ENCODE results near the genes PIK3AP1, FRAT2 and SFRP5.

DNA sequence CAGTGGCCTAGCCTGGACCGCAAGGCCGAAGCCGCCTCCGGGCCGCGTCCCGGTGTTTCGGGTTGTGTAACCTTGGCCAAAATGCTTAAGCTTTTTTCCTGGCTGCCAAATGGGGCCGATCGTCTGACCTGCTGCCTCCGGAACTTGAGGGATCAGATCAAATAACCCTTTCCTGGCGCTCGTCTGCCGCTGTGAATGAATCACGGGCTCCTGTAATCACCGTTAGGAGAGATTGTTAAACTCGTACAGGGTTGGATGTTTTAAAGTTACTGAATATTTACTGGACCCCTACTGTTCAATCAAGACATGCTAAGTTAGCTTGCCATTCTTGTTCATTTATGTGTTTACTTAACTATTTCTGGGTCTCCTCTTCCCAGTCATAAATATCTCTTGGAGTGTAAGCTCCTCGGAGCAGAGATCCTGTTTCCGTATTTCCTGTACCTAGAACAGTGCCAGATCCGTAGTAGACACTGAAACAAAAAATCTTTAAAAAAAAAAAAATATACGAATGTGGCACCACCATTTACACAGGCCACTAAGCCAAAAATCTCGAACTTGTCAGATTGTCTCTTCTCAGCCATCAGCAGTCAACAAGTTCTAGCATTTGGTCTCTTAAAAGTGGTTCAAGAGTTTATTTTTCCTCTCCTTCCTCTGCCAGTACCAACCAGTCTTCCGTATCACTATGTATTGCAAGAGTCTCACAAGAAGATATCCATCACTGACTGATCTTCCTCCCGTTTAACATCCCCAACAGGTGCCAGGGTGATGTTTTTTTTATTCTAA is 627 bp upstream of the TM9SF3 start:
- PRO-cap, 5 experiments, result peak in 4 of 5 experiments; most common plus-strand start position 108 of the sequence (in 2); most common minus-strand start position 83 of the sequence (in 3)
- RAMPAGE, long total RNA, 2 experiments, result no peak in any of the 2 experiments
- RRBS, result 2% methylated on average over 9 of the region's 24 CpGs

DNA sequence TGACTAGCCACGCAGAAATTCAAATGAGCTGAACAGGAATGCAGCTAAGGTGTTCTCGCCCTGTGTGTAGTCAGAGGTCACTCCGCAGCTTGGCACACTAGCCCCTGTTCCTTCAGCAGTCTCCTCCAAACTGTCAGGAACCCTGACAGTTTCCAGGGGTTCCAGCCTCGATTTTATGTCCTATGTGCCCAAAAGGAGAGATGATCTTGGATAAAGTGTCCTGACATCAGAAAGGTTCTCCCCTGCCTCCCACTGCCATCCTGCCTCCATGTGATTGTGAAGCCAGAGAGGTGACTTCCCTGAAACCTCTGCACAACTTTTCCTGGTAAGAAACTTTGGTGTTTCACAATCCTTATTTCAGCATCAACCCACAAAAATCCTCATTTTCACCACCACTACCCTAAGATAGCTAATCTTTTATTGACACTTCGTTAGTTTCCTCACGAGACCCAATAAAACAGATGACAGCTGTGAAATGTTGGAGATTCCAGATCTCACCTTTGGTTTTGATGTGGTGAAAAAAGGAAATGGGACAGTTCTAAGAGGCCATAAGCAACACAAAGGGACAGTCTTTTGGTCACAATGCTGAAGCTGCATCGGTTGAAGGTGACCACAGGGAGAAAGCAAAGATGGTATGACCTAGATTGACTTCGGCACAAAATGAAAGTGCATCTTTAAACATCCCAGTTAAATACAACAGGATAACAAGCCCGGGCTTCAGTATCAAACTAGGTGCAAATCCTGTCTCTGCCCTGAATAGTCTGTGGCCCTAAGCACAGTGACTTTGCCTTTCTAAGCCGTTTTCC is 59.9 kb upstream of the TM9SF3 start:
- PRO-cap, 5 experiments, result no peak in any of the 5 experiments
- RAMPAGE, long total RNA, 2 experiments, result no peak in any of the 2 experiments
- RRBS, result no CpG with 5 or more reads among the region's 10 CpGs

DNA sequence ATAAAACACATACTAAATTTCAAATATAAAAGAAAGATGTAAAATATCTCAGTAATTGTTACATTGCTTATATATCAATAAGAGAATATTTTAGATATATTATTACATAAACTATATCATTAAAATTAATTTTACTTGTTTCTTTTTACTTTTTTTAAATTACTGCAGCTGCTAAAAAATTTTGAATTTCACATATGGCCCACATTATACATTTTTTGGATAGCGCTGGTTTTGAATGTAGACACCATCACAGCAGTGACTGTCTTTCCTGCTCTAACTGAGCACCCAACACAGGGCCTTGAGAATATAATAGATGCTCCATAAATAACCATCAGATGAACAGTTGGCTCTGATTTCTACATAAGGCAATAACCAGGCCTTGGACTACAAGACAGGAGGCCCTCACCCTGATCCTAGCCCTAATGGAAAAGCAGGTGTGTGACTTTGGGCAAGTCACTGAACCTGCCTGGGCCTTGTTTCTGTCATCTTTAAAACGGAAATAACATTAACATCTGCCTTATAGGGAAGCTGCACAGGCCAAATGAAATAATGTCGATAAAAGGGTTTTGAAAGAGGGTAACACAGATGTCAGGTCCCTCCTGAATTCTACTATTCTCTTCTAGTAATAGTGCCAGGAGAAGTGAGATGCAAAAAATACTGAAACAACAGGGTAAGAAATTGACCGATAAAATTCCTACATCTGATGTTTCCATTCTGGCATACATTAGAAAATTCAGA is 20.8 kb downstream of the PIK3AP1 start:
- PRO-cap, 5 experiments, result no peak in any of the 5 experiments
- RAMPAGE, long total RNA, 2 experiments, result no peak in any of the 2 experiments
- RRBS, result no CpG with 5 or more reads among the region's 4 CpGs

DNA sequence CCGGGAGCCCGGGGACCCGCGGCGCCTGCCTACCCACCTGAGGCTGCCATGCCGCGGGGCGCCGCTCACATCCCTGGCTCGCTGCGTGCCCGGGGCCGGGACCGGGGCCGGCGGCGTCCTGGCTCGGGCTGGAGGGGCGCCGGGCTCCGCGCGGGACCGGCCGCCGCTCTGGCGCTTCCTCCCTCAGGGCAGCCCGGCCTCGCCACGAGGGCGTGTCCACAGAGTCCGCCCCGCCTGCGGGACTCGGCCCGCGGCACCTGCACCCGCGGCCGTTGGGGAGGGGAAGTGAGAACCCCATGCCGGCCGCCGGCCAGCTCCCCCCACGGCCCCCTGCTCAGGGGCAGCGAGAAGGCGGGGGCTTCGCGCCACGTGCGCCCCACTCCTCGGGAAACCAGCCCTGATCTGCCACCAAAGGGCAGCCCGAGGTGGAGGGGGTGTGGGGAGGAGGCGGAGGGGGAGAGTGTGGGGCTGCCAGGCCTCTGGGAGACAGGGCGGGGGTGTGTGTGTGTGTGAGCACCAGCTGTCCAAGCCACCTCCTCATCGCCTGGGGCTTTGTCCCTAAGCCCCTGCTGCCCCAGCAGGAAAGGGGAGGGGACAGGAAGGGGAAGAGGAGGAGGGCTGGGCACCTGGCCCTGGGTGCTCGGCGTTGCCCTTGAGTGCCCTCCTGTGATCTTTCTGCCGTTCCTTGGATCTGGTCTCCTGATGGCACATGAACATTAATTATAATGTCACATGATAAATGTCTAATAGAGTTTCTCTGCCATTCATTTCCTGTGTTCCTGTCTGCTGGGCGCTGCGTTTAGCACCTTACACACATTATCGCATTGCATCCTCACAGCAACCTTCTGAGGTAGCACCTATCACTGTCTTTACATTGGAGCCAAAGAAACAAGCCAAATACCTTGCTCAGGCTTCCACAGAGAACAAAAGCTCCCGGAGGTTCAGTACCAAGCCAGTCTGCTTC is at the start of gene PIK3AP1:
TSS of gene PIK3AP1 (minus strand) at position 170 of the 964 bp plus-strand sequence.
- PRO-cap, 5 experiments, result peak in 5 of 5 experiments; most common plus-strand start position 774 of the sequence (in 2); most common minus-strand start position 170 of the sequence (in 5)
- RAMPAGE, long total RNA, 2 experiments, result no peak in any of the 2 experiments
- RRBS, result 1% methylated on average over 21 of the region's 62 CpGs

GRCh38 chr10:96906968-96907706 is 75.0 kb downstream of the LCOR start:
- PRO-cap, 5 experiments, result no peak in any of the 5 experiments
- RAMPAGE, long total RNA, 2 experiments, result no peak in any of the 2 experiments
- RRBS, result no CpG with 5 or more reads among the region's 2 CpGs

DNA sequence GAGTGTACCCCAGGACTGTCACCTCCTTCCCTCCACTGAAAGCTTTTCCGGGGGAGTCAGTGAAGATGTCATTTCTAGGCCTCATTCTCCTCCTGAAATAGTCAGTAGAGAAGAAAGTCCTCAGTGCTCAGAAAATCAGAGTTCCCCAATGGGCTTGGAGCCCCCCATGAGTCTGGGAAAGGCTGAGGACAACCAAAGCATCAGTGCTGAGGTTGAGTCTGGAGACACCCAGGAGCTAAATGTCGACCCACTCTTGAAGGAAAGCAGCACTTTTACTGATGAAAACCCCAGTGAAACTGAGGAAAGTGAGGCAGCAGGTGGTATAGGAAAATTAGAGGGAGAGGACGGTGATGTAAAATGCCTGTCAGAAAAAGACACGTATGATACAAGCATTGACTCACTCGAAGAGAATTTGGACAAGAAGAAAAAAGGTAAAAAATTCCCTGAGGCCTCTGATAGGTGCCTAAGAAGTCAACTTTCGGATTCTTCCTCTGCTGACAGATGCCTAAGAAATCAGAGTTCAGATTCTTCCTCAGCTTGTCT is 150.4 kb downstream of the LCOR start:
- PRO-cap, 5 experiments, result no peak in any of the 5 experiments
- RAMPAGE, long total RNA, 2 experiments, result no peak in any of the 2 experiments
- RRBS, result no CpG with 5 or more reads among the region's 6 CpGs

GRCh38 chr10:96982994-96983530 is 151.0 kb downstream of the LCOR start:
- PRO-cap, 5 experiments, result no peak in any of the 5 experiments
- RAMPAGE, long total RNA, 2 experiments, result no peak in any of the 2 experiments
- RRBS, result no CpG with 5 or more reads among the region's 8 CpGs

- PRO-cap, 5 experiments, result no peak in any of the 5 experiments
- RAMPAGE, long total RNA, 2 experiments, result no peak in any of the 2 experiments
- RRBS, result no CpG with 5 or more reads among the region's 5 CpGs
Measured at GRCh38 chr10:97291775-97292059, 720 bp downstream of the ARHGAP19 start.

DNA sequence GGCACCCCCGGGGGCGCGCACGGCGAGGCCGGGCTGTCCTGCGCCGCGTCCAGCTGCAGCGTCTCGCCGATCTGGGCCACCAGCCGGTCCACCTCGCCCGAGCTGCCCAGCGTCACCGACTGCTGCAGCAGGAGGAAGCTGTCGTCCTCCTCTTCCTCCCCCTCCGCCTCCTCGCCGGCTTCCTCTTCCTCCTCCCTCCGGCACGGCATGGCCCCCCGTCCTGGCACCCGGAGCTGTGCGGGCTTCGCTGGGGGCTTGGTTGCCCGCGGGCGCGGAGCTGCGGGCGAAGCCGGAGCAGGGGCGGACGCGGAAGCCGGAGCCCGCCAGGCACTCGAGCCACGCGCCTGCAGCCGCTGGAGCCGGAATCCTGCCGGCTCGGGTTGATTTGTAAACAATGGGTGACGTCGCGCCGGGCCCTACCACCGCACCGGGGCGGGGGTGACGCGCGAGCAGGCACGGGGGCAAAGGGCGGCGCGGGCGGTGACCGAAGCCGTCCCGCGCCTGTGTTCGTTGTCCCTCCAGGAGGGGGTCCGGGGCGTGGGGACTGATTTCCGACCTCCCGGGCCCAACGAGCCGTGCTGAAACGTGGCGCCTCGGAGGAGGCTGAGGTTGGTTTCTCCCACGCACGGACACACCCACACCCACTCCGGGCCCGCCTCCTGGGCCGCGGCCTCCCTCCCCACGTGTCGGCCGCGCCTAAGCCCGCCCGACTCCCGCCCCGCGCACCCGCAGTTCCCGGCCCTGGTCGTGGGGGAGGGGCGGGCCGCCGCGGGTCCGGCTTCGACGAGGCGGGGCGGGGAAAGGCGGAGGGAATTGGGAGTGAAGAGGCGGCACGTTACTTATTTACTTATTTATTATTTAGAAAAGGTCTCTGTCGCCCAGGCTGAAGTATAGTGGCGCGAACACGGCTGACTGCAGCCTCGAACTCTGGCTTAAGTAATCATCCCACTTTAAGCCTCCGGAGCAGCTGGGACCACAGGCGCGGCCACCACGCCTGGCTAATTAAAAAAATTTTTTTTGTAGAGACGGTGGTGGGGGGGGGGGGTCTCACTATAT is at the start of gene FRAT2:
TSS of gene FRAT2 (minus strand) at position 366 of the 1,056 bp plus-strand sequence.
- PRO-cap, 5 experiments, result peak in 5 of 5 experiments; most common plus-strand start position 891 of the sequence (in 2); most common minus-strand start position 121 of the sequence (in 4)
- RAMPAGE, long total RNA, 2 experiments, result no peak in any of the 2 experiments
- RRBS, result 2% methylated on average over 41 of the region's 115 CpGs

DNA sequence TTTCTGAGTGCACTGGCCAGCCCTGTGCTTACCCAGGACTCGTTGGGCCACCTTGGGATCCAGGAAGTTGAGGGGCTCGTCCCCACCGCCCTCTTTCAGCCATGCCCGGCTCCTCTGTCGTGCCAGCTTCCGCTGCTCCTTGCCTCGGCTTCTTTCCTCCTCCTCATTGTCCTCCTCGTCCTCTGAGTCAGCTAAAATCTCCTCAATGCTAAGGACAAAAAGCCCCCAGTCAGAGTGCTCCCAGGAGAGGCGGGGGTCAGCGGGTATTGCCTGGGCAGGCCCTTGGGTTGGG is 31.8 kb upstream of the FRAT2 start:
- PRO-cap, 5 experiments, result no peak in any of the 5 experiments
- RAMPAGE, long total RNA, 2 experiments, result no peak in any of the 2 experiments
- RRBS, result no CpG with 5 or more reads among the region's 10 CpGs

GRCh38 chr10:97366706-97367657 is 32.5 kb upstream of the FRAT2 start:
- PRO-cap, 5 experiments, result no peak in any of the 5 experiments
- RAMPAGE, long total RNA, 2 experiments, result no peak in any of the 2 experiments
- RRBS, result 100% methylated on average over 1 of the region's 28 CpGs

DNA sequence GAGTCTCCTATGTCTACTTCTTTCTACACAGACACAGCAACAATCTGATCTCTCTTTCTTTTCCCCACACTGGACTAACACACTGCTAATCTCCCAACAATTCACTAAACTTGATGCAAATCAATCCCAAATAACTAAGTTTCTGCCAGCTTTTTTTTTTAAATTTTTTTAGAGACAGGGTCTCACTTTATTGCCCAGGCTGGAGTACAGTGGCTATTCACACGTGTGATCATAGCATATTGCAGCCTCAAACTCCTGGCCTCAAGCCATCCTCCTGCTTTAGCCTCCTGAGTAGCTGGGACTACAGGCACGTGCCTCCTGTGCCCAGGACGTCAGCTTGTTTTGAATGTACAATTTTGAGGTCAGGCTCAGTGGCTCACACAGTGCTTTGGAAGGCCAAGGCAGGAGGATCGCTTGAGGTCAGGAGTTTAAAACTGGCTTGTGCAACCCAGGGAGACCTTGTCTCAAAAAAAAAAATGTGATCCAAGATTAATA is 7.9 kb upstream of the PGAM1 start:
- PRO-cap, 5 experiments, result no peak in any of the 5 experiments
- RAMPAGE, long total RNA, 2 experiments, result no peak in any of the 2 experiments
- RRBS, result no CpG with 5 or more reads among the region's 4 CpGs

- PRO-cap, 5 experiments, result no peak in any of the 5 experiments
- RAMPAGE, long total RNA, 2 experiments, result no peak in any of the 2 experiments
- RRBS, result no CpG with 5 or more reads among the region's 19 CpGs
Measured at GRCh38 chr10:97549853-97550763, 22.5 kb upstream of the ANKRD2 start.

- PRO-cap, 5 experiments, result no peak in any of the 5 experiments
- RAMPAGE, long total RNA, 2 experiments, result no peak in any of the 2 experiments
- RRBS, result no CpG with 5 or more reads among the region's 1 CpG
Measured at GRCh38 chr10:97572956-97573393, 396 bp downstream of the ANKRD2 start.

DNA sequence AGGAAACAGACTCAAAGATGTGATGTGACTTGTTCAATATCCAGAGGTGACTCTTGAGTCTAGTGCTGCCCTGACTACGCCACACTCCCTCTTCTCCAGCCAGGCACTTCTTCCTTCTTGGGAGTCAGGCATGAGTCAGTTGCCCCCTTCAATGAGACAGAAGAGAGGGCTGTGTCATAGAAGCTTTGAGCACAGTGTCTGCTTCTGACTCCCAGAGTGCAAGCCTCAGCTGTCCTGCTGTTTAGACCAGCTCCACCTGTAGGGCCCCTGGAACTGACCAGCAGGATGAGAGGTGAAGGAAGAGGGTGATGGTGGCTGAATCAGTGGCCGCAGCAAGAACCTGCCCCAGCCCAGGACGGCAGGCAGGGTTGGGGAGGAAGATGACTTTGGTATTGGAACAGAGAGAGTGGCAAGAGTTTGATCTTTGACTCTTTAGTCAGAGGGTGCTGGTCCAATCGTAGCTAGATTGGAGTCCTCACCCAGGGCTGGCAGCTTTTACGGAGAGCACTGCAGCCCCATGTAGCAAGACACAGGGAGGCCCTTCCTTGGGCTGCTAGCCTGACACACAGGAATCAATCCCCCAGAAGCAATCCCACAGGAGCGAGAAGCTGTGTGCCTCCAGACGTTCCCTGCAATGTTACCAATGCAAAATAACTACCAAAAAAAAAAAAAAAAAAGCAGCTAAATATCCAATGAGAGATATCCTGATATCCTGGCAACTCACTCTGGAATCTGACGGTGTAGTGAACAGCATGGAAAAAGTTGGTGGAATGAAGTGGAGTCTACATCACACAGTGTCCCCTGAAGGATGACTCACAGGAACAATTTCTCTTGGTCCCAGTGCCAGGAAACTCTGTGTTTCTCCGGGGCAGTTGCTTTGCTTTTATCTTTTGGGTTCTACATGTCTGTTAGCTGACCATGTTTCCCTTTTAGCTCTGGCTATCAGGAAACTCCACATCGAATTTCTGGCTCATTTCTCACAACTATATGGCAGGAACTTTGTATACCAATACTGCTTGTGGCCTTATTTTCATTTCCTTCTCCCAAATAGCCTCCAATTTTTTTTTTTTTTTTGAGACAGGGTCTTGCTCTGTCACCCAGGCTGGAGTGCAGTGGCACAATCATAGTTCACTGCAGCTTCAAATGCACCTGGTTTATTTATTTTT is 6.9 kb downstream of the C10orf62 start:
- PRO-cap, 5 experiments, result peak in 2 of 5 experiments; most common plus-strand start position 886 of the sequence (in 2); most common minus-strand start position 636 of the sequence (in 2)
- RAMPAGE, long total RNA, 2 experiments, result no peak in any of the 2 experiments
- RRBS, result no CpG with 5 or more reads among the region's 10 CpGs

- PRO-cap, 5 experiments, result no peak in any of the 5 experiments
- RAMPAGE, long total RNA, 2 experiments, result no peak in any of the 2 experiments
- RRBS, result no CpG with 5 or more reads among the region's 4 CpGs
Measured at GRCh38 chr10:97713098-97713221, 570 bp upstream of the MARVELD1 start.

GRCh38 chr10:97718581-97719303 is 5.2 kb downstream of the MARVELD1 start:
- PRO-cap, 5 experiments, result peak in 2 of 5 experiments; most common minus-strand start chr10:97718750 (in 2)
- RAMPAGE, long total RNA, 2 experiments, result no peak in any of the 2 experiments
- RRBS, result no CpG with 5 or more reads among the region's 10 CpGs

- PRO-cap, 5 experiments, result no peak in any of the 5 experiments
- RAMPAGE, long total RNA, 2 experiments, result no peak in any of the 2 experiments
- RRBS, result 89% methylated on average over 1 of the region's 6 CpGs
Measured at GRCh38 chr10:97762826-97763410, 8.9 kb downstream of the SFRP5 start.

DNA sequence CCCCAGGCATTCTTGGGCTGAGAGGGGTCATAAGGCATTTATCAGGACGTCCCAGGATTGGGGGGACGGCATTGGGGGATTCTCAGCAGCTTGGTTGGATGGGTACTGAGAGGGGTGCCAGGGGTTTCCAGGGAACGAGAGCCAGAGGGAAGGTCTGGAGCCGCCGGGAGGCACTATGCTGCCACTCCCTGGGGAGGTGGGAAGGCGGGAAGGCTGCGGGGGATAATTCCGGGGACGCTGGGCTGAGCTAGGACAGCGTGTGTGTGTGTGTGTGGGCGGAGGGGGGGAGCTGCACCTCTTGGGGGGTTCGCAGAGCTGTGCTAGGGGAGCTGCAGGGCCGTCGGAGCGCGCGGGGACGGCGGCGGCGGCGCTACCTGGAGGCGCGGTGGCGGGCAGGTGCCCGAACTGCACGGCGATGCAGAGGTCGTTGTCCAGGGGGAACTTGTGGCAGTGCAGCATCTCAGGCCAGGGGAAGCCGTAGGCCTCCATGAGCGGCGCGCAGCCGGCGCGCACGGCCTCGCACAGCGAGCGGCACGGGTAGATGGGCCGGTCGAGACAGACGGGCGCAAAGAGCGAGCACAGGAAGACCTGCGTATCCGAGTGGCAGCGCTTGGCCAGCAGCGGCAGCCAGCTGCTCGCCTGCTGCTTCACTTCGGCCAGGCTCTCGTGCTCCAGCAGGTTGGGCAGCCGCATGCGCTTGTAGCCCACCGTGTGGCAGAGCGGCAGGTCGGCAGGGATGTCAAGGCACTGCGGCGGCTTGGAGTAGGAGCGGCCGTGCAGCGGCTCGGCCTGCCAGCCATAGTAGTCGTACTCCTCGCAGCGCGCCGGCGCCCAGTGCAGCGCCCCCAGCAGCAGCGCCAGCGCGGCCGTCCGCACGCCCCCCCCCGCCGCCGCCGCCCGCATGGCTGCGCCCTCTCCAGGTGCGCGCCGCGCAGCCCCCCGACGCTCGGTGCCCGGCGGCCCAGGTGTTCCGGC is 581 bp downstream of the SFRP5 start:
- PRO-cap, 5 experiments, result no peak in any of the 5 experiments
- RAMPAGE, long total RNA, 2 experiments, result no peak in any of the 2 experiments
- RRBS, result 3% methylated on average over 16 of the region's 93 CpGs

- PRO-cap, 5 experiments, result peak in 5 of 5 experiments; most common plus-strand start chr10:97772160 (in 1); most common minus-strand start chr10:97771989 (in 4)
- RAMPAGE, long total RNA, 2 experiments, result no peak in any of the 2 experiments
- RRBS, result 2% methylated on average over 7 of the region's 39 CpGs
Measured at GRCh38 chr10:97771906-97772383, at the start of gene SFRP5. TSS of gene SFRP5 (minus strand) at chr10:97771999.

Measured in liver (tissue), 9 donors.